Paraaortic lymph node (tissue), 1 donor: ENCODE measurements around a stretch of chr15.

DNA sequence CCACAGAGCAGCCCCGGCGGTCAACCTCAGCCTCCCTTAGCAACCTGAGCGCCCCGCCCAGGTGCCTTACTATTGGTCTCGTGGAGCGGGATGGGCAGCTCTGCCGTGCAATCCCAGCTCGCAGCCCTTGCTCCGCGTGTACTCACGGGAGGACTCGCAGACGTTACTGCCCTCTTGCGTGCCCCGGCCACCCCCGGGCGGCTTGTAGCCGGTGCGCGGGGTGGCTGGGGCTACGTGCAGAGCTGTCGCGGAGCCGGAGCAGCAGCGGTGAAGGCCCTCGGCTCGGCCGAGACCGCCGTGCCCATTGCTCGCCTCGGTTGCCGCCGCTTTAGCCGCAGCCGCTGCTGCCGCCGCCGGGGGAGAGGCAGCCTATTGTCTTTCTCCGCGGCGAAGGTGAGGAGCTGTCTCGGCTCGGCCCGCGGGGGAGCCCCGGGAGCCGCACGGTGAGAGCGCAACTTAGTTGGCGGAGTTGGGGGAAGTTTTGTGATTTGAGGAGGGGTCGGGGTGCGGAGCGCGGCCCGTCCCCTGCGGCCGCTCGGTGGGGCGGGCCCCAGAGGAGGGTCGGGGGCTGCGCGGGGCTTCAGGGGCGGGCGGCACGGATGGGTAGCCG, 5.8 kb upstream of the GOLGA6L10 start:
- PRO-cap: no peak

DNA sequence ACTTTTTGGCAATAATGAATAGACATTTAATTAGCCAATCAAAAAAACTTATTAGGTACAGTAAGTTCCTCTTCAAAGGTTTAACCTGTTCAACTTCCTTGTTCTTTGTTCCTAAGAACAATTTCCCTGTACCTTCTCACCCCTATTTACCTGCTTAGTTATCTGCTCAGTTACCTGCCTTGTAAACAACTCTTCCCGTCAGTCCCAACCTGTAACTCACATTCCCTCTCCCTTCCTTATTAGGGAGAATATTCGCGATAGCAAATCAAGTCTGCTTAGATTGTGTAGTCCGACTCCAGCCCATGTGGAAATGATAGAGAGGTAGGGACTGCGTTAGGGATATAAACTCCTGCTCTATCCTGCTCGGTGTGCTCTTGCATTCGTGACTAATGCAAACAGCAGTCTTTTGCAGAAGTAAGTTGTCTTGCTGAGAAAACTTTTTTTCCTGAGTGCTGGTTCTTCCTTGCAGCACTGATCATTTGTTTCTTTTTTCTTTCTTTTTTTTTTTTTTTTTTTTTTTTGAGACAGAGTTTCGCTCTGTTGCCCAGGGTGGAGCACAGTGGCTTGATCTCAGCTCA, 53.2 kb downstream of the RPS17 start:
- PRO-cap: no peak

- PRO-cap: bidirectional peak, plus-strand start at chr15:82540745, minus-strand start at chr15:82540419; unidirectional peak, plus-strand start at chr15:82540887
Measured at GRCh38 chr15:82540557-82541018, 331 bp upstream of the RPS17 start.

DNA sequence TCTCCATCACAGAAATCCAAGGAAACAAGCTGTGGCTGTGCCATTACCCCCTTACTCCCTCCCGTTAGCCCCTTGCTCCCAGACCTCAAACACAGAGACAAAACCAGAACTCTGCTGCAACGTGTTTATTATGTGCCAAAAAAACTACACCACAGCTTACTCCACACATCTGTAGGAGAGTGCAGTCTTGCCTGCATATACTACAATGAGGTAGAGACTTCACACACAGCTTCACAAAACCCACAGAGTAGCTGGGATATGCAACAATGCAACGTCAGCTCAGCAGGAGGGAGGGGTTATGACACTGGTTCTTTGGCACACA, 2.8 kb upstream of the RPS17 start:
- PRO-cap: no peak

GRCh38 chr15:82749975-82750819, 40.5 kb upstream of the AP3B2 start:
- PRO-cap: bidirectional peak, plus-strand start at chr15:82750575, minus-strand start at chr15:82750425

- PRO-cap: no peak
Measured at GRCh38 chr15:82823056-82823373, 13.6 kb downstream of the WHAMM start.

- PRO-cap: no peak
Measured at GRCh38 chr15:82827898-82828730, 18.7 kb downstream of the WHAMM start.

DNA sequence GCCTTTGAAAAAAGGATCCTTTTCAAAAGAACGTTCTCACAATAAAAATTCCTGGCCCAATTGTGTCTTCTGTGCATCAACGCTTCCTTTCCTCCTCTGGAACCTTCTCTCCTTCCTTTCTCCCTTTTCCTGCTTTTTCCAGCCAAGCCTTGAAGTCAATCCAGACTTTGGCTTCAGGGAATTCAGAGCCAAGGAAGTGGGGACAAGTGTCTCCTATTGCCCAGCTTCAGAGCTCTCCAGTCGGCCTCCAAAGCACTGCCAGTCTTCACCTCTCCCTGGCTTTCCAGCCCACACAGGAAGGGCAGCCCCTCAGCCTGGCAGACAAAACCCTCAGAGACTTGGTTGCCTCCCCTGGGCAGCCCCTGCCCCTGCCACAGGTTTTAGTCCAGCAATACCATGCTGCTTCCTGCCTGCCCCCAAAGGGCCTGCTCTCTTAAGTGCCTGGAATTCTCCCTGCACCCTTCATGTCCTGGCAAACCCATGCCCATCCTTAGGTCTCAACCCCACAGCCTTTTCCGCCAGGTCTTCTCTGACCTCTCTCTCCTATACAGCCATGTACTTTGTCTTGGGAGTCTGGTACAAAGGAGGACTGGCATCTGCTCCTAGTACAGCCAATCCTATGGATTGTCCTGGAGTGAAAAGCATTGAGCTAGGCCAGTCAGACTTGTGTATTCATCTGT, 26.8 kb downstream of the WHAMM start:
- PRO-cap: no peak

DNA sequence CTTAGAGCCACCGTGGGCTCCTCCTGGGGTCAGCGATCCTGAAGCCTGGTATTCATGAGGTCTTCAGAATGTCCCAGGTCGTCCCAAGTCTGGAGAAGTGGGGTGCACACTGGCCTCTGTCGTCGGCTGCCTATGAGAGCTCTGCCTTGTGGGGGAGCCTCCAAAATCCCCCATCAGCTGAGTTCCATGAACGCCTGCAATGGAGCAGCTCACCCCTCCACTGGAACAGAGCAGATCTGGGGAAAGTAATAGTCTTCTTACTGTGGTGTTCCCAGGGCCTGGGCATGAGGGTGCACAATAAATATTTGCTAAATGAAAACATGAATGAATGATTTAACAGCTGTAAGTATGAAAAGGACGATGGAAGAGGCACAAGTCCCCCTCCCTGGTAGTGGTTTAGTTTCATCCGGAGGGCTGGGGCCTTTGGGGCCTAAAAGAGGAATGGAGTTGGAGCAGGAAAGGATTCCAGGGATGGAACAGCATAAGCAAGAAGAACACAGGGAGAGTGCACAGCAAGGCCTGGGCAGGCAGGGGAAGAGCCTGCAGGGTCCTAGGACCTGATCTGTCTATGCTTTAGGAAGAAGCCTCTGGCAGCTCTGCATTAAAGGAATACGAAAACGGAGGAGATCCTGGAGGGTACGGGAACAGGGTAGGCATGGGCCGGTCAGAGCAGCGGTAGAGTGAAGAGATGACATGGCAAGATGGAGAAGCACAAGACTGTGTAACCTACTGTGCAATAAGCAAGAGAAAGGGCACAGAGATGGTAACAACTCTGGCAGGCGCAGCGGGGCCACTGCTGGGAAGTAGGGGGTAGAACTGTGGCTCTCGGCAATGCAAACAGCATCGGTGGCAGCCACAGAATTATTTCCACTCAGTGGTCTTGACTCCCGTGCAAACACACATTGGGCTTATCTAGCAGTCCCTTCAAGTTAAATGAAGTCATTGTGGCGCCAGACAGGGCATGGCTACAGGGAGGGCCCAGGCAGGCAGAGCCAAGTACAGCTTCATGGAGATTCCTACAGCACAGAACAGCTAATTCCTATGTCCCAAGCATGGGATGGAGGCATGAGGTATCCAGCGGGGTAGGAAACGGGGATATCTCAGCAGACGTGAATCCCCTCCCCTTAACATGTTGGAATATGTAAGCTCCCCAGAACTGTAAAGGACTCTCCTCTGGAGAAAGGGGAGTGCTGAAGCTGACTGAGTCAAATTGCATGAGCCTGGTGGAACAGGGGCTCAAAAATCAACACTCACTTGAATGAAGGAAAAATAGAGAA, 28.6 kb downstream of the WHAMM start:
- PRO-cap: no peak

DNA sequence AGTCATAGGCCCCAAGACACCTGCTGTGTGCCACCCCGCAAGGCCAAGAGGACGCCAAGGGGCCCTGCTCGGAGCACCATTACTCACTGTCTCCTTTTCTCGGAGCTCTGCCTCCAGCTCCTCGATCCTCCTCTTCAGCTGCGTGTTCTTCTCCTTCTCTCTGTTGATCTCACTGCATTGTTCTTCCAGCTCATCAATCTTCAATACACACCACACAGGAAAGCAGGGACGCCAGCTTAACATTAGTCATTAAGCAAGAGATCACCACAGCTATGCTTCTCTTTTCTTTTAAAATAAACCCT, 42.6 kb downstream of the WHAMM start:
- PRO-cap: no peak

GRCh38 chr15:82858849-82859280, 49.4 kb downstream of the WHAMM start:
- PRO-cap: no peak

- PRO-cap: no peak
Measured at GRCh38 chr15:82864102-82864313, 54.6 kb downstream of the WHAMM start.

DNA sequence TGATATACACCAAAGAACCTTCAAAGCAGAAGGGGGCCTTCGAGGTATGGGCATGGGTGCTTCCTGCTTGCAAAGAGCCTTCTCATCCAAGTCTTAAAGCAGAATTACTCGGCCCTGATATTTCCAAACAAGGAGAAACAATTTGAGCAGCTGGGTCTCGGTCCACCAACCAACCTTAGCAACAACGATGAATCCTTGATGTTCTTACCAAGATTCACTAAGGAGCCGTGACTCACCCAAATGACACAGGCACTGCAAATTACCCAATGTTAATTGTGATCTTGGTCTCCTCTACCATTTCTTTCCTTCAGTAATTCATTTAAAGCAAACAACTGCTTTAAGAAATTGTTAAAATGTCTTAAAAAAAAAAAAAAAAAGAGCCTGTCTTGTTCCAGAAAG, 7.7 kb downstream of the HOMER2 start:
- PRO-cap: no peak

- PRO-cap: no peak
Measured at GRCh38 chr15:82951805-82952083, 776 bp downstream of the HOMER2 start.

- PRO-cap: no peak
Measured at GRCh38 chr15:82990425-82991023, 4.5 kb downstream of the RAMAC start.

- PRO-cap: no peak
Measured at GRCh38 chr15:83066129-83067088, 643 bp downstream of the BTBD1 start.

- PRO-cap: no peak
Measured at GRCh38 chr15:83188933-83189901, 18.4 kb downstream of the HDGFL3 start.

DNA sequence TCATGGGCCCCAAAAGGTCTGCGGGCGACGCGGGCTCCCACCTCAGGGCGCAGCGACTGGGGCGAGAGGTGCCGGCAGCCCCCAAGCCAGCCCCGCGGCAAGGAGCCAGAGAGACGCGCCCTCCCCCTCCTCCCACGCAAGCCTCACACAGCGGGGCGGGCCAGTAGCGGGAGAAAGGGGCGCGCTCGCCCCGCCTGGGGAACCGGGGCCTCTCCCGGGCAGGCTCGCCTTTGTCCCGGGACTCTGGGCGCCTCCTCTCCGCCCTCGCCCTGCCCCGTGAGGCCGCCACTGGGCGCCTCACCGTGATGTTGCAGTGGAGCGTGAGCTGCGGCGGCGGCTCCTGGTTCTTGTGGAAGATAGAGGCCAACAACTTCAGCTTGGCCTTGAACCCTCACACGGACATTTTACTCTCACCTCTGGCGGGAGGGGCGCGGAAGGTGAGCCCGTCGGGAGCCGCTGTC, 100.6 kb upstream of the ZSCAN2 start:
- PRO-cap: unidirectional peak, plus-strand start at position 163 of the sequence

GRCh38 chr15:84798495-84799216, 18.5 kb upstream of the ALPK3 start:
- PRO-cap: no peak

DNA sequence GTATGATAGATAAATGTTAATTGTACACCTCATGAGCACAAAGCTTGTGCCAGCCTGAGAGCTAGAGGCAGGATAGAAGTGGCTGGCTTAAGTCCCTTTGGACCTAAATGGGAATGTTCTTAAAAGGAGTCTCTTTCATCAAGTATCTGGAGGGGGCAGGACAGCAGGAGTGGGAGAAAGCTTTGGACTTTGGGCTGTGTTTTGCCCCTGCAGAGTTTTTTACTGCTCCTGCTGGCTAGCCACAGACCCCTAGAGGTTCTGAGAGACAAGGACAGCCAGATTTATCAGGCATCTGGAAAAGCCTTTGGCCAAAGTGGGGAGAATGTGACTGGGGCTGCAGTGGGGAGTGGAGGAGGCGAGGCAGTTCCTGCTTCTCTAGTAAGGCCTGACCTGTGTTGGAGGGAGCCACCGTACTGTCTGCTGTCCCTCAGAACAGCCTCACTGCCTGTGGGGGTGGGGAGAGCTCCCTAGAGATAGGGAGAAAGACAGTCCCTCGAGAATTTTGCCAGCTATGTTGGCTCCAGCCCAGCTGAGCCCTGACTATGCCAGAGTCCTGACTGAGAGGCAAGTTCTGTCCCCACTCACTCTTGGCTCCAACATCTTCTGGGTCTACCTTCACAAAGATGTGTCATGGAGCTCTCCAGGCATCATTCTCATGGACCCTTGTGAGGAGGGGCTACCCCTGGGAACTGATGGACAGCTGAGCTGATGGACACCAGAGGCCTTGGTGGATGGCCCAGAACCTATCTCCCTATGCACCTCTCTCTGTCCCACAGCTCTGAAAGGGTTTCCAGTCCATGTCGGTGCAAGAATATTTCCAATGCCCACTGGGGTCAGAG, 2.2 kb downstream of the ALPK3 start:
- PRO-cap: no peak